ENCODE measurements around a stretch of chr2.

DNA sequence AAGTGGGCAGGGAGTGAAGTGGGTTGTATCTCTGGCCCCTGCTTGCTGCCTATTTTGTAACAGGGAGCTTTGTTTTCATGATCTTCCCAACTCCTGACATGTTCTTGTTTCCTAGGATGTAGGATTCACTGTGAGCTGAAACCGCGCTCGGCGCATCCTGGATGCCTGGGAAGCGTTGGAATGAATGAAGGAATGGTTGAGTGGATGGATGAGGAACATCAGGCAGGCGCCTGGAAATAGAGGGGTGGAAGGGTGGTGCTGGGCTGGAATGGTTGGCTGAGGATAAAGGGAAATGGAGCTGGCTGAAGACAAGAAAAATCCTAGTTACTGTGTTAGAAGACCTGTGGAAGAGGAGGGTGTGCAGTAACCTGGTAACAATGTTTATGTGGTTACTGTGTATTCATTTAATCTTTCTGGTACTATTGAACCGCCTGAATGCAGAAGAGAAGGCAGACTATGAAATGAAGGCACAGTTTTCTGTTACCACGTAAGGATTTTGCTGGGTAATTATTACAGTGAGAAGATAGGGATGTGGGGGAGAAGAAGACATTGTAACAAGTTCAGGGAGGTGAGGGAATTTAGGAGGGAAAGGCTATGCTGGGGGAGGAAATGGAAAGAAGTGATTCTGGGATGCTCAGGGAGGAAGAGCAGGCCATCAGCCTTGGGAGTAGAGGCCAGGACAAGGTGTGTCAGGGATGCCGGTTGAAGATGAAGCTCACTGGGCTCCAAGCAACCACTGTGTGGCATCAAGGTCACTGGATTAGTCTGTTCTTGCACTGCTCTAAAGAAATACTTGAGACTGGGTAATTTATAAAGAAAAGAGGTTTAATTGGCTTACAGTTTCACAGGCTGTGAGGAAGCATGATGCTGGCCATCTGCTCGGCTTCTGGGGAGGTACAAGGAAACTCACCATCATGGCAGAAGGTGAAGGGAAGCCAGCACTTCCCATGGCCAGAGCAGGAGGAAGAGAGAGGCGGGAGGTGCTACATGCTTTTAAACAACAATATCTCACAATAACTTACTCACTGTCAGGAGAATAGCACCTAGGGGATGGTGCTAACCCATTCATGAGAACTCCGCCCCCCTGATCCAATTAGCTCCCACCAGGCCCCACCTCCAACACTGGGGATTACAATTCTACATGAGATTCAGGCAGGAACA is 110.1 kb upstream of the MGAT5 start:
- RRBS = no CpG with 5 or more reads among the region's 12 CpGs
CAGE:
- cytosol, long polyA plus RNA = no peak
- long polyA plus RNA = no peak
- nucleus, long polyA plus RNA = no peak

DNA sequence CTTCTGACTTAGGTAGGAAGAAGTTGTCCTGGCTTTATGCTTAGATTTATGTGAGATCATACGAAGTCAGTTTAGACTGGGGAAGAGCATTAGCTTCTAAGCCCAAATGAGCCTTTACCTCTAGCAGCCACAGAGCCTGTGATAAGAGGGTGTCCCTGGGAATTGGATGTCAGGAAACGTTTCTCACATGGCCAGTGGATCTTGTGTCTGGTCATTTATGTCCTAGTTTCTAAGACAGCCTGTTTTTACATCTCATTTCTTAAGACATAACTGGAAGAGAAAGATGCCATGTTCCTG is 79.9 kb upstream of the MGAT5 start:
- RRBS = no CpG with 5 or more reads among the region's 2 CpGs
CAGE:
- cytosol, long polyA plus RNA = no peak
- long polyA plus RNA = no peak
- nucleus, long polyA plus RNA = no peak

GRCh38 chr2:134218843-134219917 is 34.7 kb upstream of the MGAT5 start:
- RRBS = 100% methylated on average over 2 of the region's 12 CpGs
CAGE:
- cytosol, long polyA plus RNA = no peak
- long polyA plus RNA = no peak
- nucleus, long polyA plus RNA = no peak

DNA sequence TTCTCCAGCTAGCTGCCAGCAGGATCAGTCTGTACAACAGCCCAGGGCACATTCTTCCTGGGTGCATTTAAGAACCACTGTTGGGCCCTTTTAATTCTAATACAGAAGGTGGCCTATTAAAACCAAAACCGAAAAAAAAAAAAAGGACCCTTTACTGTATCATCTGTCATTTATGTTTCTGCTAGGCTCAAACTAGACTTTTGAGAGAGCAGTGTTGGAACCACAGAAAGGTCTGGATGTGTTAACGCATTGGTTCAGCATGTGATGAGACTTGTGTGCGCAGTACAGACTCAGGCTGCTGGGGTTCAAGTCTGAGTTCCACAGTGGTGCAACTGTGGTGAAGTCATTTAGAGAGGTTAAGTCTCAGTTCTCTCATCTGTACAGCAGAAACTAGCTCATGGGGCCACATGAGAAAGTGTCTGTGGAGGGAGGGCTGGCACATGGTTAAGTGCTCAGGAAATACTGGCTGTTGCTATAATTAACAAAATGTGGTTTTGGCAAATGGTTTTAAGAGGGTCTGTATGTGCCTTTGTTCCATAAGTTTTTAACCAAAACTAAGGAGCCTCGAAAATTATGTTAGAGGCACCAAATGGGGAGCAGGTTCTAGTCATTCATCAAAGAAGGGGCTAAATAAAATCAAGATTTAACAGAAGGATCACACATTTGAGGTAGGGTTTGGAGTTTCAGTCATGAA is 29.1 kb downstream of the MGAT5 start:
- RRBS = no CpG with 5 or more reads among the region's 4 CpGs
CAGE:
- cytosol, long polyA plus RNA = no peak
- long polyA plus RNA = no peak
- nucleus, long polyA plus RNA = no peak

DNA sequence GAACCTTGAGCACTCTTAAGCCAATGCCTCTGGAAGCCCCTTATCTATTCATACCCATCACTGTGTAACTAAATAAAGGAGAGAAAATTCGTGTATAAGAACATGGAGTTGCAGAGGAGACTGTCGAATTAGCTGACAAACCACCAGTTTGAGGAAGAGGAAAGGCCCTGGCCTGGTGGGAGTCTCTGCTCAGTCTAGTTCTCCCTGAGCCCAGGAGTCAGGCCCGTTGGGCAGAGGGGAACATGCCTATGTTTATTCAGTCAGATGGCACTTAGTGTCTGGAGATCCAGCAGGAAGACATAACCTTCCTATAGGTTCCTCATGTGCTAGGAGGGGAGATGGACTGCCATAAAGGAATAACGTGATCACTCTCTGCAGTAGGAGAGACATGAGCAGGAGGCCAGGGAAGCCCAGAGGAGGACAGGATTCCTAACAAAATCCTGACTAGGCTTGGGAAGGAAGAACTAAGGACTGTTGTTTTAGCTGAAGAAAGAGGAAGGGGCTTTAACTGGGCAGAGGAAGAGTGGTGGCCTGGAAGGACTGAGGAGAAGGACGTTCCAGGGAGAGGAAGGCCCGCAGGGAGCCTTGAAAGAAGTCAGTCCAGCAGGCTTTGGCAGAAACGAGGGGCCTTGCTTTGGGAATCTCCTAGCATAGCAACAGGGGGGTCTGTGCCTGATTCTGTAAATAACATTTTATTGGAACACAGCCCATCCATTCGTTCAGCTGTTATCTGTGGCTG is 60.5 kb downstream of the MGAT5 start:
- RRBS = no CpG with 5 or more reads among the region's 8 CpGs
CAGE:
- cytosol, long polyA plus RNA = no peak
- long polyA plus RNA = no peak
- nucleus, long polyA plus RNA = no peak

GRCh38 chr2:134391393-134392382 is 137.8 kb downstream of the MGAT5 start:
- RRBS = no CpG with 5 or more reads among the region's 4 CpGs
CAGE:
- cytosol, long polyA plus RNA = no peak
- long polyA plus RNA = no peak
- nucleus, long polyA plus RNA = no peak

DNA sequence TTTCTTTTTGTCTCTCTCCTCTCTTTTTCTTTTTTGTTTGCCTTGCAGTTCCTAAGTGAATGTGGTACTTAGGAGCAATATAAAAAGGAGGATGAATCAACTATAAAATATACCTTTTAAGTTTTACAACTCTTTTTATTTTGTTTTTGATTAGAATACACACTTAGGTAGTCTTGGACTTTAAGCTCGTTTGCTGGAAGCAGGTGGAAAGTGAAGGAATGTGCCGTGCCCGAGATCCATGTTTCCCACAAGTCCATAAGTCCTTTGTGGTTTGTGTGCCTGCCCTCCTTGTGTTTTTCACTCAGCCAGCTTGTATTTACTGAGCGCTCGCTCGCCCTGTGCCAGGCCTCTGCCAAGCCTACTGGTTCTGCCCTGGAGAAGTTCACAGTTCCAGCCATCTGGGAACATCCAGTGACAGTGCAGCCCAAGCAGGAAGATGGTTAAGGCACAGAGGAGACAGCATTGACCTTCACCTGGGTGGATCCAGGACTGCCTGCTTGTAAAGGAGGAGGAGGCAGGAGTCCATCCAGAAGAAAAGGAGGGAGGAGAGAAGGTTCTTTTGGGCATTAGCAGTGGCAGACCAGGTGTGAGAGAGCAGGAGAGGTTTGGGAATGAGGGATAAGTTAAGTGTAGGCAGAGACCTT is 142.7 kb downstream of the MGAT5 start:
- RRBS = no CpG with 5 or more reads among the region's 6 CpGs
CAGE:
- cytosol, long polyA plus RNA = no peak
- long polyA plus RNA = no peak
- nucleus, long polyA plus RNA = no peak

DNA sequence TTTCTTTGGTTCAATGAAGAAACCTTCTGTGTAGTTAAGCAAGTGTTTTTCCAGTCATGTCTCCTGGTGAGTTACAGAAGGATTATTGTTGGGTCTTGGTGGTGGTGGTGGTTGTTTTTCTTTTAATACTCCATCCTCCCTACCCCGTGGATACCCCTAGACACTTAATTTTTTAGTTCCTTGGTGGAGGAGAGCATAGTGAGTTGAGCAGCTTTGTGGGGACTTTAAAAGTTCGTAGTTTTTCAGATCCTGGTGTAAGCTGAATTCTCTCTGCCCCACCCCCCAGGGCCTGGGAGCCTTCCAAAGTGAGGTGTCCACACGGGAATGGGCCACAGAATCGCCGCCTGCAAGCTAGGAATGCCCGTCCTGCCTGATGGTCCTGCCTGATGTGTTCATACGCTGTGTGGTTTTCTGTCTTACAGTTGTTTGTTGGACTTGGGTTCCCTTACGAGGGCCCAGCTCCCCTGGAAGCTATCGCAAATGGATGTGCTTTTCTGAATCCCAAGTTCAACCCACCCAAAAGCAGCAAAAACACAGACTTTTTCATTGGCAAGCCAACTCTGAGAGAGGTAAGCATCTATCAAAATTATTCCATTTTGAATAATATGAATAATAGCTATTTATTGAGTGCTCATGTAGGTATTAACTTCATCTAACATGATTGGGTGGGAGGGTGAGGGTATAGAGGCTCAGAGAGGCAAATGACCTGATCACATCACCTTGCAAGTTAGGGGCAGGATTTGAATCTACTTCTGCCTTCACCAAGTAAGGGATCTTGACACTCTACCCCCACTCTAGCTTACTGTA is 158.8 kb downstream of the MGAT5 start:
- RRBS = no CpG with 5 or more reads among the region's 9 CpGs
CAGE:
- cytosol, long polyA plus RNA = no peak
- long polyA plus RNA = no peak
- nucleus, long polyA plus RNA = no peak

DNA sequence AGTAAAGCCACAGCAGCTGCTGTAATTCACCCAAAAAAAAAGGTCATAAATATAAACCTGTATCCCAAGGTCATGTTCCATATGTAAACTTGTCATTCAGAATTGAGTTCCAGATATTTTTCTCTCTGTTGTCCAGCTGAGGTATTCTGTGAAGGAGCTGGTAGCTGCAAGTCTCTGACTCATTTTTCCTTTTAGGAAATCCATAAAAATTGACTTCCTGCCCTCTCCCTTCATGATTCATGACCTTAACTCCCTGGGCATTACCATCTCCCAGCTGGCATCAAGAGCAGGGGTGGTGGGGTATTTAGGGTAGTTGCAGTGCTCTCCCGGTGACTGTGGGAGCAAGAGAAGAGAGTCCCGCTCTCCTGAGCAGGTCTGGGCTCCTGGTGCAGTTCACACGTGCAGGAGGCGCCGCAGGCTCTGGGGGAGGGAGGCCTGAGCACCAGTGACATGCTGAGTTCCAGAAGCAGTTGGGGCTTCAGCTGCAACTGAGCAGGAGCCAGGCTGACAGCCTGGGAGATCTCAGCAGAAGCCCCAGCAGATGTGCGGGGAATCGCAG is 192.6 kb downstream of the MGAT5 start:
- RRBS = no CpG with 5 or more reads among the region's 7 CpGs
CAGE:
- cytosol, long polyA plus RNA = no peak
- long polyA plus RNA = no peak
- nucleus, long polyA plus RNA = no peak

DNA sequence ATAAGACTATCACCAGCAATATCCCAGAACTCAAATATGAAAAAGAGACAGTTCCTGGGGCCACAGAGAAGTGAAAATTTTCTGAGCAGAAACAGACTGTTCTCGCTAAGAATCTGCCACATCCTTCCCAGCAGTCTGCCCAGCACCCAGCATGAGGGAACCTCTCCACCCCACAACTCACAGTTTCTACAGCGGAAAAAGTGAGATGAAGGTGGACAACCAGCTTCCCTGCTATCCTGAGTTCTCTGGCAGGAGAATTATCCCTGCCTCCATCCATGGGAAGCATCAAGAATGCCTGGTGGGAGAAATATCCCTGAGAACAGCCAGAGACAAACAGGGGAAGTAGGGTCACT is 26.8 kb upstream of the TMEM163 start:
- RRBS = no CpG with 5 or more reads among the region's 2 CpGs
CAGE:
- cytosol, long polyA plus RNA = no peak
- long polyA plus RNA = no peak
- nucleus, long polyA plus RNA = no peak

DNA sequence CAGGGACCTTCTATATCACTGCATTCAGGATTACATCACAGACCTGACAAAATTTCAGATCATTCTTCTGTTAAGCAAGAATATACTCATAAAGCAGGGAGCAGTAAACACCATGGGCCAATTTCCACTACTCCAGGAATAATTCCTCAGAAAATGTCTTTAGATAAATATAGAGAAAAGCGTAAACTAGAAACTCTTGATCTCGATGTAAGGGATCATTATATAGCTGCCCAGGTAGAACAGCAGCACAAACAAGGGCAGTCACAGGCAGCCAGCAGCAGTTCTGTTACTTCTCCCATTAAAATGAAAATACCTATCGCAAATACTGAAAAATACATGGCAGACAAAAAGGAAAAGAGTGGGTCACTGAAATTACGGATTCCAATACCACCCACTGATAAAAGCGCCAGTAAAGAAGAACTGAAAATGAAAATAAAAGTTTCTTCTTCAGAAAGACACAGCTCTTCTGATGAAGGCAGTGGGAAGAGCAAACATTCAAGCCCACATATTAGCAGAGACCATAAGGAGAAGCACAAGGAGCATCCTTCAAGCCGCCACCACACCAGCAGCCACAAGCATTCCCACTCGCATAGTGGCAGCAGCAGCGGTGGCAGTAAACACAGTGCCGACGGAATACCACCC is 35.1 kb downstream of the CCNT2 start:
- RRBS = no CpG with 5 or more reads among the region's 10 CpGs
CAGE:
- cytosol, long polyA plus RNA = no peak
- long polyA plus RNA = no peak
- nucleus, long polyA plus RNA = no peak

- RRBS = no CpG with 5 or more reads among the region's 6 CpGs
CAGE:
- cytosol, long polyA plus RNA = no peak
- long polyA plus RNA = no peak
- nucleus, long polyA plus RNA = no peak
These were observed 42.7 kb downstream of the CCNT2 start for GRCh38 chr2:134961120-134961976.

- RRBS = no CpG with 5 or more reads among the region's 4 CpGs
CAGE:
- cytosol, long polyA plus RNA = no peak
- long polyA plus RNA = no peak
- nucleus, long polyA plus RNA = no peak
These were observed 83.3 kb downstream of the RAB3GAP1 start for GRCh38 chr2:135135289-135135944.

DNA sequence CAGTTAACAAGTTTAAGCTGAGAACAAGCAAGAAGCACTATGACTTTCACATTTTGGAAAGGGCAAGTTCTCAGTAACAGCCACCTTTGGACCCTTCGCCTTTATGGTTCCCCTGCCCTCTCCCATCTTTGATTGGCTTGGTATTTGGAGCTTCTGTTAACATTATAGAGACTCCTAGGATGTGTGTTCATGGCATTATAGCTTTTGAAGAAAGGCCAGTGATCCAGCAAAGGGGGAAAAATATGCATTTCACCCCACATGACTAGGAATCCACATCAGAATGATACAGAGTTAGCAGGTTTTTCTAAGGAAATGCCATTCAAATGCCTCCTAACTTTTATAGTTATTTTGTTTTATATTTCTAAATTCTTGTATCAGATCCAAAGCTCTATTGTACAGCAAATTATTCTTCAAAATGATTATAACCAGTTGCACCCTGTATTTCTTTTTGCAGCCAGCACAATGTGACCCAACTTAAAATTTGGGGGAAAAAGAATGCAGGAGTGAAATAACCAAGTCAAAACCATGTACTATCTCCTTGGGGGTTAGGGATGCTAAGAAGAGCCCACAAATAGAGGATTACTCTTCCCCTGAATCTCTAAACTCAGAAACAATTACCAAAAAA is 17.3 kb upstream of the UBXN4 start:
- RRBS = no CpG with 5 or more reads among the region's 1 CpG
CAGE:
- cytosol, long polyA plus RNA = no peak
- long polyA plus RNA = no peak
- nucleus, long polyA plus RNA = no peak

DNA sequence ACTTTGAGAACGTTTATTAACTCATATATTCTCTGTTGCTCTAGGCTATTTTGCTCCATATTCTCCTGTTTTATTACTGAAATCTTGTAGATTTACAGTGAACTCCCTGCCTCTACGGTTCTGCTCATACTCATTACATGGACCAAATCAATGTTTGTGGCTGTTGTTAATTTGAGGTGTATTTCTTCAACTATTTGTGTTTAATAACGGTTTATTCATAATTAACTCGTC is 1.2 kb downstream of the UBXN4 start:
- RRBS = no CpG with 5 or more reads among the region's 4 CpGs
CAGE:
- cytosol, long polyA plus RNA = no peak
- long polyA plus RNA = no peak
- nucleus, long polyA plus RNA = no peak

- RRBS = under 1% methylated on average over 13 of the region's 23 CpGs
CAGE:
- cytosol, long polyA plus RNA = start-site peak on the plus strand at chr2:135985116-135985177, 6 reads
- long polyA plus RNA = no peak
- nucleus, long polyA plus RNA = start-site peak on the plus strand at chr2:135985136-135985199, 11 reads
These were observed 484 bp downstream of the DARS1 start for GRCh38 chr2:135984945-135985338.

- RRBS = no CpG with 5 or more reads among the region's 2 CpGs
CAGE:
- cytosol, long polyA plus RNA = no peak
- long polyA plus RNA = no peak
- nucleus, long polyA plus RNA = no peak
These were observed 4.0 kb downstream of the CXCR4 start for GRCh38 chr2:136114000-136114248.

DNA sequence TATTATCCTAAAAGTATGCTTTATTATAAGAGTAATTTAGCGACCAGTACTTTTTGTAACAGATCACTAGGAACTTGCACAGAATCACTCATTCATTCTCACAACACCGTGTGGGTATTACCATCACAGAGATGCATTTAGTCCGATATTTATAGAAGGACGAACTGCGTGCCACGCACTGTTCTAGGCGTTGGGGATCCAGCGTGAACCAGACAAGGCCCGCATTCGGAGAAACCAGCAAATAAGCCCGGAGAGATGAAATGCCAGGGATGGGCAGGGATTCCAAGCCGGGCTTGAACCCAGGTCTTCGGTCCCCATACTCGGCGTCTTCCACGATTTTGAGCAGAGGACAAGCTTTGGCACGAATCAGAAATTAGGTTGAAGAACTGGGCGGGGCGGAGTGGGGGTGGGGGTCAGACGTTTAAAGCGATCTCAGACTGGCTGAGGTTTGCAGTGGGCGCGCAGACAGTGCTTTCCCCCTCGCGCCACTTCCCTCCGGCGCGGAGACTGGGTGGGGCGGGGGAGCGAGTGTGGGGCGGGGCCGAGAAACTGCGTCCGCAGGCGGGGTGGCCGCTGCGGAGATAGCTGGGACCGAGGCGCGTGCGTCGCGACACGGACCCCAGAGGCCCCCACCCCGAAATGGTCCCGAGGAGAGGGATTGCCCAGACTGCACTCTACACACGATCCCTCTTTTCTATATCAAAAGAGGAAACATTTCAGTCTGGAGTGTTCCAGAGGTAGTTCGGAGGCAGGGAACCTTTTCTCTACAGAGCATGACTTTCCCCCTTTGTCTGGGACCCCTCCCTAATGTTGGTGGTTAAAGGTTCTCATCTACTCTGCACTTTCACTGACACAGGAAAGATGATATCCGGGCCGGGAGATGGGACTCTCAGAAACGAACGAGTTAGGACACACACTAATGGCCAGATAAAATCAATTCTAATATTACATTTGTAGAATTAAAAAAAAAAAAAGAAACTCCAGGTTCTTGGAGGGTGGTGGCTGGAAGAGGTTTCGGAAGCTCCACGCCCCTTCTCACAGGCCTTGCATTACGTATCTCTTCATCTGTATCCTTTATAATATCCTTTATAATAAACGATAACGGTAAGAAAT is 1.2 kb upstream of the CXCR4 start:
- RRBS = 0% methylated on average over 1 of the region's 57 CpGs
CAGE:
- cytosol, long polyA plus RNA = no peak
- long polyA plus RNA = no peak
- nucleus, long polyA plus RNA = no peak

DNA sequence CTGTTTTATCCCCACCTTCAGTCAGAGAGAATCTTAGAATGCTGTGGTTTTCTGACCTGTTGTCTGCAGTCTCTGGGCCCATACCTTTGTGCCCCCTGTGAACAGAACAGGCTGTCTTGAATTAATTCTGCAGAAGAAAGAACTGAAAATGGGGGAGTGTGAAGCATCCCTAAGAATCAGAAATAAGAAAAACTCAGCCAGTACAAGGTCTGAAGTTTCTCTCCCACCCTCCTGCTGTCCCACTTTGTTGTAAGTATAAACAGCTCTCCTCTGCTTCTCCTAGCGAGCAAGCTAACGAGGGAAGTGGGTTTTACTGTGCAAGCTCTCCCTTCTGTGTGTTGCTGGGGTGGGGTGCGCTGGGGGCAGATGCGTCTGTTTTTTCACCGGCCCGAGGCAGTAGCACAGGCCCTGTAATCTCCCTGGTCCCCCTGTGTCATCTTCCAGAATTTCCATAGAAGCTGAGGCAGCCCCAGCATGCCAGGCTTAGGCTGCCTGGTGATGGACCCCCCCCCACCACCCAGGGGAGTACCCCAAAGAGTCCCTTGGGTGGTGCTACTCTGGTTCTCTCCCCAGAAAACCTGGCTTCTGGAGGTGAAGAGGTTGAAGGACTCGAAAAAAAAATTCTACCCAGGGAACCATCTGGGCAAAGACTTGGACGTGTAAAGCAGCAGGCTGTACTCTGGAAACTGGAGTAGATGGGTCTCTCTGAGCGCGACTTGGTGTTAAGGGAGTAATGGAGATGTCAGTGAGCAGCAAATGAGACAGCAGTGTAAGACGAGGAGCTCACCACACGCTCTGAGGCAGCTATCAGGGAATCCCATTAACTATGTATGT is 9.5 kb upstream of the CXCR4 start:
- RRBS = no CpG with 5 or more reads among the region's 12 CpGs
CAGE:
- cytosol, long polyA plus RNA = no peak
- long polyA plus RNA = no peak
- nucleus, long polyA plus RNA = no peak

GRCh38 chr2:136212707-136213662 is 95.0 kb upstream of the CXCR4 start:
- RRBS = no CpG with 5 or more reads among the region's 6 CpGs
CAGE:
- cytosol, long polyA plus RNA = no peak
- long polyA plus RNA = no peak
- nucleus, long polyA plus RNA = no peak

All from H1 (cell line).